ENCODE data around the genes MYORG, ENSG00000187186, STOML2 and ATOSB.

- PRO-cap, 4 experiments = no peak in any of the 4 experiments
- RAMPAGE, long total RNA, 4 experiments = no peak in any of the 4 experiments
These were observed 925 bp upstream of the AQP7 start for GRCh38 chr9:33403135-33403850.

- PRO-cap, 4 experiments = no peak in any of the 4 experiments
- RAMPAGE, long total RNA, 4 experiments = no peak in any of the 4 experiments
These were observed 5.4 kb upstream of the AQP3 start for GRCh38 chr9:33452634-33453344.

DNA sequence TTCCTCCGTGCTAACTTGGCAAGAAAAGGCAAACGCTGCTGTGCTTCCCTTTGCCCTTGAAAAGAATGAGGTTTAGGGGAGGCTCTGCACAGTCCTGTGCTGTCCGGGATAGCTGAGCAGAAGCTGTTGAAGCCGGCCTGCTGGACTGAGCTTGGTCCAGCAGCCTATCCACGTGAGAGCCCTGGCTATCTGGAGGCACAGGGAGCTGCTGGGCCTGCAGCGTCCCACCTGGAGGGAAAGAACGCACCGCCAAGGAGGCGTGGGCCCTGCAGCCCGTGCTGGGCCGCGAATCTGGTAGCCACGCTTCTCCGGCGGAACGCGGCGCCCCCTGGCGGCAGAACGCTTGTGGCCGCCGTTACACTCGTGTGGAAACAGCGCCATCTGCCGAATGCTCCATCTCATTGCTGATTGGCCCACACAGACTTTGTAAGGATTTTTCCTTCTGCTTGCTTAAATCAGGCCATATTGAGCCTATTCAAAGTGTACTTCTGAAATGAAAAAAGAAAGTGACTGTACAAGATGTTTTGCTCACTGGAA is 73.4 kb upstream of the PRSS3 start:
- PRO-cap, 4 experiments = no peak in any of the 4 experiments
- RAMPAGE, long total RNA, 4 experiments = no peak in any of the 4 experiments

- PRO-cap, 4 experiments = peak in 1 of 4 experiments; most common minus-strand start chr9:33749405 (in 1)
- RAMPAGE, long total RNA, 4 experiments = no peak in any of the 4 experiments
These were observed 46.4 kb upstream of the PRSS3 start for GRCh38 chr9:33748689-33749570.

DNA sequence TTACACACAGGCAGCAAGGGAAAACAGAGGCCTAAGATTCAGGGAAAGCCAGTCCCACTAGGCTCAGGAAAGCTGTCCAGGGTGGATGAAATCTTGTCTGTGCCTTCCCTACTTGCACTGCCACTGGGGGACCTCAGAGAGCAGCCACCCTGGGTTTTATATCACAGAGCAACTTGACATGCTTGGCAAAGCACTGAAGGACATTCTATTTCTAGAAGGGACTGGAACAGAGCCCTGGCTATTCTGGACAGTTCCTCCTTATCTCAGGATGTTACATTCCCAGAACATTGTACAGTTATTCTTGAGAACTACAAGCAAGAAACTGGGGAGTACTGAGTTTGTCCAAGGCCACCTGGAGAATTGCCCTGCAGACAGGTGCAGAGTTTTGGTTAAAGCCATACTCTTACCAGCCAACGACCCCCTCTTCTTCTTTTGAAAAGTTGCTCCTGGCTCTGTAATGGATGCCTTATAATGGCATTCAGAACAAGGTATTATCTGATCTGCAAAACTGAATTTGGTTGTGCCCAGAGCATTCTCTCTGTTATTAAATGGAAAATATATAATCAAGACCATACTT is 7.4 kb upstream of the PRSS3 start:
- PRO-cap, 4 experiments = no peak in any of the 4 experiments
- RAMPAGE, long total RNA, 4 experiments = no peak in any of the 4 experiments

DNA sequence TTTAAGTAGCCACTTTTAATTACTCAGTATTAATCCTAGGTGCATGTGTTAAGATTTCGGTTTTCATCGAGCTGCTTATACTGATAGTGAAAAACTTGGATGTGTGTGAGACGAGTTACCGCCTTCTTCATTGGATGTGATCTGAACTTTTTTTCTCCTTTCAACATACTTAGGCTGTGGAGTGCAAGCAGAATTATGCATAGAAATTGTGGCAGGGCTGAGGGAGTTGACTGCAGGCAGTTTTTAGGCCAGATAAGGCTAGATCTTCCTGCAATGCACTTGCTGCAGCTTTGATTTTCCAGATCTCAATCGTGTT is 101.2 kb downstream of the UBE2R2 start:
- PRO-cap, 4 experiments = no peak in any of the 4 experiments
- RAMPAGE, long total RNA, 4 experiments = no peak in any of the 4 experiments

DNA sequence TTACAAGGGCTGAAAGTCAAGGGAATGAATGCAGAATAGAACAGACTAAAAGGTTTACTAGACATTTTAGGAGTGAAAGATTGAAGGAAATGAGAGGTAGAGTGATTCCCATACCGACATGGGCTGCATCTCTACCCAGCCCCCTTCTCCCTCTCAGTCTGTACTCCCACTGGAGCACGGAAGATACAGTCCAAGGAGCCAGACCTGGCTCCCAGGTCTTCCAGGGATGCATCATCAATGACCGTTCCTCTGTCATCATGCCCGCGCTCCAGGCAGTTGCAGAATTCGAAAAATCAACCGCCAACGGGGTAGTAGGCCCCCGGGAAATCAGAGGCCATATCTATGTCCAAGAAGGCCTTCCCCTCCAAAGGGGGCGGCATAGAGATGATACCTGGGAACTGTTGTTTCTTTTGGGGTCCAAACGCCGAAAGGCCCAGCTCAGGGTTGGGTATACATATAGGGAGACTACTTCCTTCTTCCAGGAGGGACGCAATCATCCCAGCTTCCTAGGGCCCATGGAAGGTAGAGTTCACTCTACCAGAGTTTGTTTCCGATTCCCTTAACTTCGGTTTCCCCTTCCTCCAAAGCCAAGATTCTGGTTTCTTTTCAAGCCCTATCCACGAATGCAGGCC is 891 bp downstream of the DCAF12 start:
- PRO-cap, 4 experiments = no peak in any of the 4 experiments
- RAMPAGE, long total RNA, 4 experiments = no peak in any of the 4 experiments

DNA sequence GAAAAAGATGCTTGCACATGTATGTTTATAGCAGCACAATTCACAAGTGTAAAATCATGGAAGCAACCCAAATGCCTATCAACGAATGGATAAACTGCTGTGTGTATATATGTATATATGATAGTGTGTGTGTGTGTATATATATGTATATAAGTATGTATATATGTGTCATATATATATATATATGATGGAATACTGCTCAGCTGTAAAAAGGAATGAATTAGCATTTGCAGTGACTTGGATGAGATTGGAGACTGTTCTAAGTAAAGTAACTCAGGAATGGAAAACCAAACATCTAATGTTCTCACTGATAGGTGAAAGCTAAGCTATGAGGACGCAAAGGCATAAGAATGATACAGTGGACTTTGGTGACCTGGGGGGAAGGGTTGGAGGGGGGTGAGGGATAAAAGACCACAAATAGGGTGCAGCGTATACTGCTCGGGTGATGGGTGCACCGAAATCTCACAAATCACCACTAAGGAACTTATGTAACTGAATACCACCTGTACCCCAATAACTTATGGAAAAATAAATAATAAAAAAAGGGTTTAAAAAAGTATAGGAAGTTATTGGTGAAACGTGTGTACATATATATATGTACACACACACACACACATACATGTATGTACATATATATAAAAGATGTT is 36.4 kb downstream of the UBAP1 start:
- PRO-cap, 4 experiments = no peak in any of the 4 experiments
- RAMPAGE, long total RNA, 4 experiments = no peak in any of the 4 experiments

- PRO-cap, 4 experiments = peak in 1 of 4 experiments; most common plus-strand start chr9:34255365 (in 1)
- RAMPAGE, long total RNA, 4 experiments = no peak in any of the 4 experiments
These were observed 73.9 kb downstream of the KIF24 start for GRCh38 chr9:34254967-34255787.

- PRO-cap, 4 experiments = no peak in any of the 4 experiments
- RAMPAGE, long total RNA, 4 experiments = no peak in any of the 4 experiments
These were observed 3.2 kb downstream of the NUDT2 start for GRCh38 chr9:34332417-34333039.

DNA sequence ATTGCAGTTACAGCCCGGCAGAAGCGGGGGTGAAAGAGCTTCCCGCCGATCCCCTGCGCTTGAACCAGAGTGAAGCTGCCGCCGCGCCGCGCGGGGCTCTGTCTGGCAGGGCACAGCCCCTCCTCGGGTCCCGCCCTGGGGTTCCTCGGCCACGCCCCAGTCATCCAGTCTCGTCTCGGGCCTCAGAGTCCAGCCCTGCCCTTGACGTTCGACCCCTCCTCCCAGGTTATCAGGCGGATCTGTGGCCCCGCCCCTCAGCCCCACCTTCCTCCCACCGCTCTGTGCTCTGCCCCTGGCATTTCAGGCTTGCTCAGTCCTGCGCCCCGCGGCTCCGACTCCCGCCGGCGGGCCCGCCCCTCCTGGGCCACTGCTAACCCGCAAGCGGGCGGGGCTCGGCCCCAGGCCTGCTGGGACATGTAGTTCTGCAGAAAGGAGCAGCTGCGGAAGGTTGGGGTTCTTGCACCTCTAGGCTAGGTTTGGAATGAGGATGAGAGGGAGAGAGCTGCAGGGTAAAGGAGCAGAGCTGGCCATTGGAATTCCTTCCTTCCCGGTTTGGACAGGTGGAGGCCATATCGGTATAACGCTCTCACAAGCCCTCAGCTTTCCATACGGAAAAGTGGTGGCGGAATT is at the start of gene MYORG:
Gene MYORG (minus strand): TSS at position 104 of the 630 bp plus-strand sequence.
- PRO-cap, 4 experiments = peak in 4 of 4 experiments; most common plus-strand start position 313 of the sequence (in 4); most common minus-strand start position 71 of the sequence (in 2)
- RAMPAGE, long total RNA, 4 experiments = start-site peak on the minus strand in 2 of 4 experiments, centred at positions 102 to 109 of the sequence, 7 to 10 reads per replicate

DNA sequence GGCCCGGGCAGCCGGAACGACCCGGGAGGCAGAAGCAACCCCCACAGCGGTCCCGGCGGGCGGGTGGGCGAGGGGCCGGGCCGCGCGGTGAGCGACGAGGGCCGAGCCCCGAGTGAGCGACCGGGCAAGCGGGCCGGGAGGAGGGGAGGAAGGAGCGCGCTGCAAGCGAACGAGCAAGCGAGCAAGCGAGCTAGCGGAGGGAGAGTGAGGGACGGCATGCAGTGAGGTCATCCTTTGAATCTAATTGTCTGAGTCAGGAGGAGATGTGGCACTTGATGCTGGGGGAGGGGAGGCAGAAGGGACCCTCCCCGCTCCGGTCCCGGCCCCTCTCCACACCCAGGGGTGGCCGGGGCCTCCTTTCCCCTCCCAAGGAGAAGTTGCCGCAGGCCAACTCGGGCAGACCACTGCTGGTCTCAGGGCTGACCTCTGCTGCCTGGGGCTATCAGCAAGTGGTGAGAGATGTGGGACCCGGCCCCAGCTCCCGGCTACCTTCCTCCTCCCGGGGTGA is 11.4 kb downstream of the CNTFR start:
- PRO-cap, 4 experiments = no peak in any of the 4 experiments
- RAMPAGE, long total RNA, 4 experiments = no peak in any of the 4 experiments

DNA sequence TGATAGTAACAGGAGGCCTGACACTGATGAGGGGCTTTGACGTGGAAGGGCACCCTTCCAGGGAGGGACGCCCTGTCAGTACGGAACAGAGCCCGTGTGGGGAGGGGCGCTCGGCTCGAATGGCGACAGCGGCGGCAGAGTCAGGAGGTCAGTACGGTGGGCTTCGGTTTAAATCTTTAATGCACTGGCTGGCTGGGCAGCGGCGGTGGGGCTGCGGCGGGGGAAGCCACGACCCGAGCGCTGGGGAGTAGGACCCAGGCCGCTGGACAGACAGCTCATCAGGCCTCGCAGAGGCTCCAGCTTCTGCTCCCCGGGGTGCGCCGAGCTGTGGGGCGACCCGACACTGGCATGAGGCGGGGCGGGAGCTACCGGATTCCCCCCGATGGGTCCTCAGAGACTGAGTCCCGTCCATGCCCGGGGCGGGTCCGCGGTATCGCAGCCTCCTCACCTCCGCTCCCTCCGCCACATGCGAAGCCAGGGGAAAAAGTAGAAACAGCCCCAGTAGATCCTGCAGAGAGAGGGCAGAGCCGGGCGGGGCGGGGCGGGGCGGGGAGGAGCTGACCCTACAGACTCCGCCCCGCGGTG is 887 bp downstream of the ENSG00000187186 start:
- PRO-cap, 4 experiments = peak in 4 of 4 experiments; most common minus-strand start position 468 of the sequence (in 3)
- RAMPAGE, long total RNA, 4 experiments = start-site peak on the minus strand in 1 of 4 experiments, centred at position 500 of the sequence, 7 reads per replicate

DNA sequence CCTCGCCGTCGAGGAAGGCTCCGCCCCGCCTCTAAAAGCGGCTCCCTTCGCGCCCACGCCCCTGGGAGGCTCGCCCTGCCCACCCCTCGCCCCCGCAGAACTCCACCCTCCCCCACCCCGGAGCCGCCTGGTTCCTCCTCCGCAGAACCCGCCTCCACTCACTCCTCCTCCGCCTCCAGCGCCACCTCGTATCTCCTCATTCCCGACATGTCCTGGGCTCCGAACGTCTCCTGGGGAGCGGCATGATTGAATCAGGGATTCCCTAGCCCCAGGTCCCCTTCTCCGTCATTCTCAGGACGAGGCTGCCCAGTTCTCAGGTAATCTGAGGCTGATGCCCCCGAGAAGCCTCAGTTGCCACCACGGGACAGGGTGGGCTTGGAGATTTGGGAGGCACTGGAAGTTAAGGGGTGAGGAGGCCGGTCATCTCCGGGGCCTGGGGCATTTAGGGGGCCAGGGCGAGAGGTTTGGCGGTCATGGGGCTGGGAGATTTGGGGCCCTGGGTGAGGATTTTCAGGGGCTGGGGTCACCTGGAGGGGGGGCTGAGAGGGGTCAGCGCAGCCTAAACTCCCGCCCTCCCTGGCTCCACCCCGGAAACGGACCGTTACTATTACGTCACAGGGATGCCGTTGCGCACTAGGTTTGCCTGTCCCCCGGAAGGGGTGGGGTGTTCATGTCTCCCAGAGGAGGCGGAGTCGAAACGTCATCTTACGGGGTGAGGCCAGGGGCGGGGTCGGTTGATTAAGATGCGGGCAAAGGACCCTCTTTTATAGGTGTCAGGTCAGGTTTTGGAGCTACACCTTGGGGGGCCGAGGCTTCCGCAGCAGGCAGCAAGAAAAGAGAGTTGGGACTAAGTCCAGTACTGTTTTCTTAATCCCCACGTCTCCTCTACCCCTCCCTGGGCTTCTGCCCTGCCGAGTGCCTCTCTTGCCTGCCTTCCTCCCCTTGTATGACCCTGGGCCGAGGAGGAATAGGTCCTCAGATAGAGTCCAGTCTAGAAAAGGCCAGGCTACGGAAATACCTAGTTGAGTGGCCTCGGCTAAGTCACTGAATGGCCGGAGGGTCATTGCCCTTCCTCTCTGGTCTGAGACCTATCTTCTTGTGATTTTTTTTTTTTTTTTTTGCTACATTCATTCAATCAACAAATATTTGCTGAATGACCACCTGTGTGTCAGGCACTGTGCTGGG is at the start of gene ENSG00000187186:
Gene ENSG00000187186 (minus strand): TSS at position 595 of the 1,185 bp plus-strand sequence.
- PRO-cap, 4 experiments = peak in 4 of 4 experiments; most common plus-strand start position 157 of the sequence (in 2); most common minus-strand start position 595 of the sequence (in 3)
- RAMPAGE, long total RNA, 4 experiments = start-site peak on the plus strand in 2 of 4 experiments, centred at positions 177 to 185 of the sequence, 24 to 30 reads per replicate; start-site peak on the minus strand in 2 of 4 experiments, centred at position 589 of the sequence, 7 to 8 reads per replicate

DNA sequence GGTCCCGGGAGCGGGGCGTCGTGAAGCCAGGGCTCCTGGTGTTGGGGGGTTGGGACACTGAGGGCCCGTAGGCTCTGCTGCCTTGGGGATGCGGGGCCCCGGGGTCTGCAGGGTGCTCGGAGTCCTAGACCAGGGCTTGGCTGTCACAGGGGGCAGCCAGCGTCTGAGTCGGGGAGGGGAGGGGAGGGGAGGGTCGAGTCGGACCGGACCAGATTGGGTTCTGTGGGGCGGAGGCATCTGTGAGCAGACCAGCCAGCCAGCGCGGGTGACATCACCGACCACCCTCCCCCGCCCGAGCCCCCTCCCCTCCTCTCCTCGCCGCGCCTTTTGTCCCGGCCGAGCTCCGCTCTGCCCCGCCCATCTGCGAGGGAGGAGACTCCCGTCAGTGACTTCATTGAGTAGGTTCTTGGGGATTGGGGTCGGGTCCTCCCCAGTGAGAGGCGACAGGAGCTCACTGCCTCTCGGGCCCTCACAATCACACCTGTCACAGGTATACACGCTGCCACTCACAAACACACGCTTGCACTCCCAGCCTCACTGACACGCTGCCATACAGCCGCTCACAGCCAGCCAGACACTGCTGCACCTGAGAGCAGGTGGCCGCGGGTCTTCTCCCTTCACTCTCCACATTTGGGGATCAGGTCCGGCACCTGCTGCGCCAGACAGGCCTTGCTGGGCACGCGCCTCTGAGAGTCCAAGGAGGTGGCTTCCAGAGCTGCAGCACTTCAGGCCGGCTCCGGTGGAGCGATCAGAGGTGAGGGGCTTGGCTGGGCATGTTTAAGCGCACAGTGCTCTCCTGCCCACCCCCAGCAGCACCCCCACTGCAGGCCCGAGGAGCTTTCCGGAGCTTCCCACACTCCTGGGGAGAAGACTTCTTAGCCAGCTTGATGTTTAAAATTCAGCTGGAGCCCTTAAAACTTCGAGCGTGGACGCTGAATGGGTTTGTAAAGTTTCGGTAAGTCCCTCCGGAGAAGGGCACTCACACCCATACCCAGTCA is 612 bp downstream of the DNAJB5 start:
- PRO-cap, 4 experiments = peak in 4 of 4 experiments; most common plus-strand start position 413 of the sequence (in 3); most common minus-strand start position 222 of the sequence (in 2)
- RAMPAGE, long total RNA, 4 experiments = no peak in any of the 4 experiments

GRCh38 chr9:35103012-35103930 is at the start of gene STOML2:
Gene STOML2 (minus strand): TSS chr9:35103131.
- PRO-cap, 4 experiments = peak in 4 of 4 experiments; most common plus-strand start chr9:35103297 (in 4); most common minus-strand start chr9:35103123 (in 3)
- RAMPAGE, long total RNA, 4 experiments = start-site peak on the minus strand in 4 of 4 experiments, at chr9:35103102-35103184 at its widest, 176 to 255 reads per replicate

GRCh38 chr9:35110368-35110852 is 5.3 kb downstream of the ATOSB start:
- PRO-cap, 4 experiments = peak in 1 of 4 experiments; most common plus-strand start chr9:35110611 (in 1); most common minus-strand start chr9:35110537 (in 1)
- RAMPAGE, long total RNA, 4 experiments = no peak in any of the 4 experiments

DNA sequence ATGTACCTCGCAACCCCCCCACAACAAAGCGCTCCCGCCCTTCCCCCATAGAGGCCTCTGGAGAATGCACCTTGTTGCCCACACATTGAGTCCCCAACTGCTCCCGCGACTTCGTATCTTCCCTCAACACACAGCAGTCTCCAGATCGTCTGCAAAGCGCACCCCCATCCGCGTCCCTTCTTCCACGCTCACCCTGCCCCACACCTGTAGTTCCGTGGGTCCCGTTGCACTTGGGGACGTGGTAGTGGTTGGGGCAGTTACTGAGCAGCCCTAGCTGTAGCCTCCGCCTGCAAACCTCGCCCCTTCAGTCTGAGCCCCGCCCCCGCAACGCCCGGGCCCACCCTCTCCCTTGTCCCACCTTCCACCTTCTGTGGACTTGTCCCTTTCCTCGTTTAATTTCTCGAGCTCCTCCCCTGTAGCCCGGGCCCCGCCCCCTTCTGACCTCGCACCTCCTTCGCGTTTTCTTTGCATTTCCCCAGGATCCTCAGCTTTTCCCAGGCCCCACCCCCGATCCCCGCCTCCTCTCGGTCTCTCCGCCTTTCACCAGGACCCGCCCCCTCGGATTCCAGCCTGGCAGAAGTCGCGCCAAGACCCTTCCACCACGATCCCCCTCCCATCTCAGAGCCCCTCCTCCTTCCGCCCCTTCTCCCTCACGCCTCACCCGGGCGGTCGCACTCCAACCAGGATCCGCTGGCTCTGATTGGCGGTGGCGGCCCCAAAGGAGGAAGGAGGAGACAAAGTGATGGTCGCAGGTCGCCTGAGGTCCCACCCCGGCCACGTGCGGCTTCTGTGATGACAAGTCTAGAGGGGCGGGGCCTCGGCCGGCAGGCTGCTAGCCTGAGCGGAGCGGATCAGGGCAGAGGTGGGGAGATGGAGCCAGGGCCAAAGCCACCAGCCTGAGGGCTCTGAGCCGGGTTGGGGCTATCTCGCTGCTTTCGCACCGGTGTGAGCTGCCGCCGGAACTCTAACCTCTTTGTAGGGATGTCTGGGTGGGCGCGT is at the start of gene ATOSB:
Gene ATOSB (minus strand): TSS at position 262 of the 999 bp plus-strand sequence.
- PRO-cap, 4 experiments = peak in 4 of 4 experiments; most common plus-strand start position 859 of the sequence (in 4); most common minus-strand start position 311 of the sequence (in 4)
- RAMPAGE, long total RNA, 4 experiments = start-site peak on the minus strand in 4 of 4 experiments, centred at positions 267 to 391 of the sequence, 26 to 122 reads per replicate

- PRO-cap, 4 experiments = no peak in any of the 4 experiments
- RAMPAGE, long total RNA, 4 experiments = no peak in any of the 4 experiments
These were observed 145.3 kb upstream of the RUSC2 start for GRCh38 chr9:35344559-35345077.

GRCh38 chr9:35538287-35539336 is 25.1 kb downstream of the FAM166B start:
- PRO-cap, 4 experiments = peak in 4 of 4 experiments; most common plus-strand start chr9:35538632 (in 3); most common minus-strand start chr9:35538438 (in 4)
- RAMPAGE, long total RNA, 4 experiments = no peak in any of the 4 experiments